Transverse colon (tissue), 4 donors: ENCODE measurements around the gene USPL1.

- PRO-cap: no peak
- RAMPAGE, long total RNA, 4 experiments: start-site peak on the plus strand in 1 of 4 experiments, at chr13:28215924-28216036 at its widest, 7 reads per replicate
Observed at GRCh38 chr13:28215158-28216168, 77.1 kb downstream of the PAN3 start.

DNA sequence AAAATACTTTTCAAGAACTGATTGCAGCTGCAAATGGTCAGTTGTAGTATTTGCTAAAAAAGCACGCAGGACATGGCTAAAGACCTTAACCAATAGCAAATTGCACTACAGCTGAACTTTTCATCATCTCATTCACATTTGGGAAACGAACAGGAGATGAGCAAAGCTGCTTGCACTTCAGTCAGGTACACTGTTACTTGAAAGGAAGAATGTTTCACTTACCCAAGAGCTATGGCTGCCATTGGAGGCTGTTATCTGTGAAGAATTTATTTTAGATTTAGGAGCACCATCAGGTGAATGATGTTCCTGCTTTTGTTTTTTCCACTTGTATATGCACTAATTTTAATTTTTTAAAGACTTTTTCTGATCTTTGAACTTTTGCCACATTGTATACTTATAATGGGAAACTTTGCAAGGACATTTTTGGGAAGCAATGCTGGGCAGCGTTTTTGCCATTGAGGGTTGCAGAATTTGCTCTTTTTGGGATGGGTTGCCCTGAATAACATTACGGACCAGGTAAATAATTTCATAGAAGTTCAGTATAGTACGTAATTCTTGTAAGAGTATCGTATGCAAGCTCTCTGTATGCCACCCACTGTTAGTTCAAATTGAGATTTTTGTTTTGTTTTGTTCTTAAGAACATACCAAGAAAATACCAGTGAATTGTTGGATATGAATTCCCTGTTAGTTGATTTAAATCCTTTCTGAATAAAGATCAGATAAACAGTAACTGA is 154.3 kb downstream of the PAN3 start:
- PRO-cap: no peak
- RAMPAGE, long total RNA, 4 experiments: start-site peak on the plus strand in 1 of 4 experiments, centred at position 128 of the sequence, 26 reads per replicate

DNA sequence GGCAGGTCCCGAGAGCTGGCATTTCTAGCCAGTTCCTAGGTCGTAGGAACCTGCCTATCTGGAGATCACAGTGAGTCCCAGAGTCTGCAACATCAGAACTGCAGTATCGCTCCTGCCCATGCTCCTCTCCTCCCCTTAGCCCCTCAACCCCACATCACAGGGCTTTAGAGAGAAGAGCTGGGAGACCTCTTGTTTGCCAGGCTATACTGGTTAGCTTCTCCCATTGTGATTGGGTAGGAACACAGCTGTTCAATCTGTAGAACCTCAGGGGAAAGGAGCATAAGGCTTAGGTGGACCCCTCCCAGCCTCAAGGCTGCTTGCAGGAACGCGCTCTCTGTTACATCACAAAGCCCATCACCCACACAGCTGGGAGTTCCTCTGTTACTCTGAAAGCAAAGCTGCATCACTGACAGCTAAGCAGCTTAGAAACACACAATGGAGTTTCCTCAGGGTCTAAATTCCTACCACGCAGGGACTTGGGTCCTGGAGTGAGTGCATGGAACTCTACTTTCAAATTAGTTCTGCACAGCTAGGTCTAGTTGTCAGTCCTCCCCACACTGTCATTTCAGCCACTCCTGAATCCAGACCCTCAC is 169.9 kb downstream of the PAN3 start:
- PRO-cap: no peak
- RAMPAGE, long total RNA, 4 experiments: no peak in any of the 4 experiments

DNA sequence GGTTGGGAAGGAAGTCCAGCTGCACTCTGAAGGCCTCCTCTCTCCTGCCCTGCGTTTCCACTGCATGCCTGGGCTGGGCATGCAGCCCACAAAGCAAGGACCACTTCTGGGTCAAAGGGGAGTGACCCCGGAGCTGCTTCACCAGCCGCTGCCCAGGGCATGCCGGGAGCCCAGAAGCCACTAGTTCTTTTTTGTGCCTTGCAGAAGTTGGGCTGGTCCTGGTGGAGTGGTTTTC is 166.7 kb downstream of the FLT1 start:
- PRO-cap: no peak
- RAMPAGE, long total RNA, 4 experiments: no peak in any of the 4 experiments

DNA sequence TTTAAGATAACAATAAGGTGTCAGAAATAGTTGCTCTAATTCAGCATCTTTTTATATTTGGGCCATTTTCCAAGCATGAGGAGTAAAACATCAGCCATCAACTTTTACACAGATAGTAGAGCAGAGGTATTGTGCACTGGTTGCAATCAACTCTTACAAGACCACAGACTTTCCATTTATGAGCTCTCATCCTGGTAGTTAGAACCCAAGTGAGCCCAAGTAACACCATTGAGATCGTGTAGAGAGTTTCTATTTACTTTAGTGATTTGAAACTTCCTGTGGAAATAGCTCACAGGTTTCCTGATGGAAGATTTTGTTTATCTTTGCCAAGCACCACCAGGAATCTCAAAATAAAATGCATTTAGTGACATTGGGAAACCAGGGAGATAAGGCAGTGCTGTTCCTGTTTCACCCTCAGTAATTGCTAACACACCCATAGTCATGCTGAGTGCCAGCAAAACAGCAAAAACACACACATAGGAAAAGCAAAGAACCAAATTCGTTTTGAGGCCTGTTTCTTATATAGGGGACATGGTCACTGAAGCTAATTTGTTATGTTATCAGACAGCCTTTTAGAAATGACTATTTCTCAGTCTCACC is 102.5 kb downstream of the FLT1 start:
- PRO-cap: no peak
- RAMPAGE, long total RNA, 4 experiments: no peak in any of the 4 experiments

DNA sequence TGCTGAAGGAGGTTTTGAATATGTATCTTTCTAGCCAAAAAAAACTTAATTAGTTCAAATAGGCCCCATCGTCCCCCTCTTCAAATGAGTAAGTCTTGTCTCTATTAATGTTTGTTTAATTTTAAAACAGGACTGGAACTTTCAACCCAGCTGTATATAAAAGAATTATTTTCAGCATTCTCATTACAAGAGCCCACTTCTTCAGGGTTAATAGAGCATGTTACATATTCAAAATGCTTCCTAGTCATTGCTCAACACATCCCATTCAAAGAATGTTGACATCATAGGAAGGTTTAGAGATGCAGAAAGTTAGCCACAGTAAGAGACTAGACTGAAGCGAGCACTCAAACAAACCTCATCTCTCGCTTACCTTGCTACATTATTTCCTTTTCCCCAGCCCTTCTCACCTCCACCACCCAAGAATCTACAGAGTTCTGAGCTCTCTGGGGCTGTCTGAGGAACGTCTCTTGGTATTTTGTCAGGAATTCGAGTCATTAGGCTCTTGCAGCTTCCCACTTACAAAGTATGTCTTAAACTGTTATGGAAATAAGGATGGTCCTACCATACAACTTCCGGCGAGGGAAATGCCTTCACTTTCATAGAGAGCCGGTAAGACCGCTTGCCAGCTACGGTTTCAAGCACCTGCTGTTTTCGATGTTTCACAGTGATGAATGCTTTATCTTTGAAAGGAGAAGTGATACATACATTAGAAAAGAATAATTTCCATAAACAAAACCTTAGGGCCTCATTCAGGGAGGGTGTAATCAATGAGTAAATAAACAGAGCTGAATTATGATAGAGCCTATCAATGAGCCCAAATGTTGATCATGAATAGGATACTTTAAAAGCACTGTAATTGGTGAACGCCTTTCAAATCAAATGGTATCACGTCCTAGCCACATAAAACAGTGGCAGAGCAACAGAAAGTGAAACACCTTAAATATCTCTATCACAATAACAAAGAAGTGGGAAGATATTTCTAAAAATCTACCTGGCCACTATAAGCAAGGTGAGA is 65.1 kb downstream of the FLT1 start:
- PRO-cap: no peak
- RAMPAGE, long total RNA, 4 experiments: no peak in any of the 4 experiments

DNA sequence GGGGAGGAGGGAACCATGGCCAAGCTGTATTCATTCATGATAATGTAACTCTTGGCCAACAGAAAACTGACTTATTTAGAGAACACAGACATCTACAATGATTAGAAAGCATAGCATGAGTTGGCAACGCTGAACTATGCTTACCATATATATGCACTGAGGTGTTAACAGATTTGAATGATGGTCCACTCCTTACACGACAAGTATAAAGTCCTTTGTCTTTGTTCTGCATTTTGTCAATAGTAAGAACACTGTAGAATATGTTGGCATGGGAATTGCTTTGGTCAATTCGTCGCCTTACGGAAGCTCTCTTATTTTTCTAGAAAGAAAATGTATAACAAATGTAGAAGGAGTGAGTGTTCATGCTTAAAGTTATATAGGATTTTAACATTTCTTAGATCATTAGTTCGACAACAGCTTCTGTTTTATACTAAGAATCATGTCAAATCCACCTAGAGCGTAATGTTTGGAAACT is 63.9 kb downstream of the FLT1 start:
- PRO-cap: no peak
- RAMPAGE, long total RNA, 4 experiments: no peak in any of the 4 experiments

- PRO-cap: bidirectional peak, plus-strand start at chr13:28533078, minus-strand start at chr13:28532859
- RAMPAGE, long total RNA, 4 experiments: no peak in any of the 4 experiments
Observed at GRCh38 chr13:28532364-28533379, 37.7 kb upstream of the FLT1 start.

DNA sequence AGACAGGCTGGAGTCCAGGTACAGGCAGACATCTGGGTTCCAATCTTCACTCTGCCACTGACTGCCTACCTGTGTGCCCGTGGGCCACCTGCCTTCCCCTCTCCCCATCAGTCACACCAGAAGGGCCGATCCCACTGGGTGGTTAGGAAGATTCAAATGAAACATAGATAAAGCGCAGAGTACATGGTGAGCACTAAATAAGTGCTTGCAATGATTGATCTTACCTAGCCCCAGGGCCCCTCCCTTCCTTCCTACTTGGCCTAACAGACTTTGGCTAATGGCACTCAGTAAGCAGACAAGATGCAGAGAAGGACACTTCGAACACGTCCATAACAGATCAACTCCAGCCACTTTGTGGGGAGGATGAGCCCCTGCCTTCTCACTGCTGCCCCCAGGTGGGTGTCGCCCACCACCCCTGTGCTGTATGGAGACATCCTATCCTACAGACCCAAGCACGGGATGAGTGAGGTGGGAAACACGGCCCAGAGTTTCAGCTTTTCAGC is 5.7 kb downstream of the SLC7A1 start:
- PRO-cap: no peak
- RAMPAGE, long total RNA, 4 experiments: no peak in any of the 4 experiments

GRCh38 chr13:29606120-29606581 is 10.7 kb upstream of the SLC7A1 start:
- PRO-cap: no peak
- RAMPAGE, long total RNA, 4 experiments: no peak in any of the 4 experiments

- PRO-cap: no peak
- RAMPAGE, long total RNA, 4 experiments: no peak in any of the 4 experiments
Observed at GRCh38 chr13:29923511-29924467, 73.4 kb upstream of the UBL3 start.

DNA sequence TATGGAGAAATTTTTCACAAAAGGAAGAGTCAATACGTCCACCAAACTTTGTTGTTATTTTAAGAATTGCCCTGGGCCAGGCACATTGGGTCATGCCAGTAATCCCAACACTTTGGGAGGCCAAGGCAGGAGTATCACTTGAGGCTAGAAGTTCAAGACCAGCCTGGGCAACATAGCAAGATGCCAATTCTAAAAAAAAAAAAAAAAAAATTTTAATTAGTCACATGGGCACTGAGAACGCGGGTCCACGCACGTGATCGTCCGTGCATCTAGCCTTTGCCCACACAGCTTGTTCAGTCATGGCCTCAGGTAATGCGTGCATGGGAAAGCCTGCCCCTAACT is 11.5 kb downstream of the KATNAL1 start:
- PRO-cap: unidirectional peak, plus-strand start at position 232 of the sequence
- RAMPAGE, long total RNA, 4 experiments: no peak in any of the 4 experiments

DNA sequence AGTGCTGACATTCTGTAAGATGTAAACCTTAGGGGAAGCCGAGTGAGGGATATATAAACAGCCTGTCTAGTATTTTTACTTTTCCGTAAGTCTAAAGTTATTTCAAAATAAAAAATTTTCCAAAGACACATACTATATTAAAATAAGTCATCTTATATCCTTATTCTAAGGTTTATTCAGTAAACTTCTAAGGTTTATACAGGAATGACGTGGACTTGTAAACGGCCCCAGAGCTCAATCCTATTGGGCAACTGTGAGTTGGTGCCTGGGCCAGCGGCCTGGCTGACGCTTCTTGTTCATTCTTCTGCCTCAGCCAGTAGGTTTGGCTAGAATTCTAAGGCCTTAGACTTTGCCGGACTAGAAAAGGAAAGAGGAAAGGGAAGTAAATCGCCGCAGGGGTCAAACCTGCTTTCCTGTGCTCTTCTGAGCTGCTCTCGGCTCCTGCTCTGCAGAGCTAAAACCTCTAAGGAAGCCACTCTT is 33.6 kb upstream of the UBE2L5 start:
- PRO-cap: no peak
- RAMPAGE, long total RNA, 4 experiments: no peak in any of the 4 experiments

- PRO-cap: bidirectional peak, plus-strand start at chr13:30395701, minus-strand start at chr13:30395481
- RAMPAGE, long total RNA, 4 experiments: no peak in any of the 4 experiments
Observed at GRCh38 chr13:30395447-30395956, 26.8 kb upstream of the UBE2L5 start.

DNA sequence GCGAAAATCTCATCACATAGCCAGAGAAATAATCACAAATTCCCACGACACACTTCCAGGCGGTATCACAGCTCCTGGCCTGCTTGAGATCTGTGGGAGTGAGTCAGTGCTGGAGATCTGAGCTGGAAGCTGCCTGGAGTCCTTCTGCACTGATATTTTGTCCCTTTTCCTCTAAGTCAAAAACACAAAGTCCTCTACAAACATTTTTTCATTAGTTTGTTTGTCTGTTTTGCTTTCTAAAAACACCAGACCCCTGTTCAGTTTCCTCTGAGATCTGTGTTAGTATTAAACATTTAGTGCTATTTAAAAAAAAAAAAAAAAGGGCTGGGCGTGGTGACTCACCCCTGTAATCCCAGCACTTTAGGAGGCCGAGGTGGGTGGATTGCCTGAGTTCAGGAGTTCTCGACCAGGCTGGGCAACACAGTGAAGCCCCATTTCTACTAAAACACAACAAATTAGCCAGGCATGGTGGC is 12.3 kb upstream of the UBE2L5 start:
- PRO-cap: no peak
- RAMPAGE, long total RNA, 4 experiments: no peak in any of the 4 experiments

GRCh38 chr13:30421118-30421502 is 1.2 kb upstream of the UBE2L5 start:
- PRO-cap: no peak
- RAMPAGE, long total RNA, 4 experiments: no peak in any of the 4 experiments

- PRO-cap: no peak
- RAMPAGE, long total RNA, 4 experiments: no peak in any of the 4 experiments
Observed at GRCh38 chr13:30465287-30465590, 497 bp downstream of the HMGB1 start.

- PRO-cap: no peak
- RAMPAGE, long total RNA, 4 experiments: no peak in any of the 4 experiments
Observed at GRCh38 chr13:30615429-30616396, 2.0 kb upstream of the USPL1 start.

- PRO-cap: bidirectional peak, plus-strand start at chr13:30617679, minus-strand start at chr13:30617543; bidirectional peak, plus-strand start at chr13:30617954, minus-strand start at chr13:30617774; unidirectional peak, plus-strand start at chr13:30618094; unidirectional peak, plus-strand start at chr13:30618218; bidirectional peak, plus-strand start at chr13:30618762, minus-strand start at chr13:30618456
- RAMPAGE, long total RNA, 4 experiments: start-site peak on the plus strand in 3 of 4 experiments, at chr13:30617931-30618046 at its widest, 70 to 379 reads per replicate
Observed at GRCh38 chr13:30617639-30618679, at the start of gene USPL1. USPL1 (plus strand) TSS chr13:30617920.

GRCh38 chr13:30657956-30658643 is 40.4 kb downstream of the USPL1 start:
- PRO-cap: no peak
- RAMPAGE, long total RNA, 4 experiments: no peak in any of the 4 experiments